ENCODE measurements around a stretch of chr22.

- RRBS = 80% methylated on average over 1 of the region's 8 CpGs
Observed at GRCh38 chr22:40022798-40023466, 28.2 kb downstream of the FAM83F start.

DNA sequence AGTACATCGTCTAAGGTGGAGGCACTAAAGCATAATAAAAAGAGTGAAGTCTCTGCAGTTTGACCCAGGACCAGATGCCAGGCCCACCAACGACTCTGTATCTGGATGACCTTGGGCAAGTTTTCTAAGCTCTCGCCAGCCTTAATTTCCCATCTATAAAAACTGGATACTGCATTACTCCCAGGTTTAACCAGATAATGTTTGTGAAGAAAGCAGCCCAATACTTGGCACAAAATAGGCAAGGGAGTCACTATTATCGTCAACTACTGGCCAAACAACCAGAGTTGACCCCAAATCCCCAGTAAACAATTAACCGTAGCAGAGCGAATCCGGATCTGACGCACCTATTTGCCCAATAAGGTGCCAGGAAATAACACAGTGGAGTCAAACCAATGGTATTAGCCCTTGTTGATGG lies 49.1 kb downstream of the FAM83F start:
- RRBS = no CpG with 5 or more reads among the region's 8 CpGs

DNA sequence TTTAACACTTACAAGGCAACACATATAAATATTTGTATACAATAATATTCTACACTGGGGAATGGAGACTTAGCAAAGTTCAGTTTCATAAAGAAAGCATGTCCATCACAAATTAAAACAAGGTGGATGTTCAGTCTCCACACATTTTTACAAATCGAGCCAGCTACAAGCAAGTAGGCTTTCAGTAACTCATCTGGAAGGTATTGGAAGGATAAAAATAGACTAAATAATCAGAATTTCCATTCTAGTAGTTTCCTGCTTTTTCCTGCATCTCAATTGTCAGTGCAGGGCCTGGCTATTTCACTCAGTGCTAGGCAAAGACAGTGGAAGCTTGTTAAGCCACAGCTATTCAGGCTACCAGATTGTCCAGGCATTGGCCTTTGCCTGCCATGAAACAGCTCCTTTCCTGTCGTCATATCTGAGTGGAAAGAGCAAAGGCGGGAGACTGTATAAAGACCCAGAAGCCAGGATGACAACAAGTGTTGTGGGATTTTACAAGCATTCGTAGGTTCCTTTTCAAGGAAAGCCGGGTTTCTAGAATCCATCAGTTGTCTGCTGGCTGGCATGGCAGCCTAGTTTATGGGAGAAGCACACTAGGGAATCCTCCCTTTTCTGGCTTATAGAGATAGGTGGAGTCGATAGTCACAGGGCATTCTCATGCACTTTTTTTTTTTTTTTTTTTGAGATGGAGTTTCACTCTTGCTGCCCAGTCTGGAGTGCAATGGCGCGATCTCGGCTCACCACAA lies 2.1 kb upstream of the TNRC6B start:
- RRBS = no CpG with 5 or more reads among the region's 9 CpGs

GRCh38 chr22:40190507-40190942 lies 12.8 kb downstream of the TNRC6B start:
- RRBS = no CpG with 5 or more reads among the region's 3 CpGs

DNA sequence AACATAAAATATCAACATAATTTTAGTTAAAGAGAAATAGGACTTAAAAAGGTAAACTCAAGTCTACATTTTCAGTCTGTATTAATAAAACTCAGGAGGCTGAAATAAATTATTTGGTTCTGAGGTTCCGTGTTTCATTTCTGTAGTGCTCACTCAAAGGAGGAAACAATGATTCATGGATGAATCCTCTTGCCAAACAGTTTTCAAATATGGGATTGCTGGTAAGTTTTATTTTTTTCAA lies 69.4 kb upstream of the ADSL start:
- RRBS = no CpG with 5 or more reads among the region's 1 CpG

- RRBS = no CpG with 5 or more reads among the region's 7 CpGs
Observed at GRCh38 chr22:40367300-40367804, 3.0 kb upstream of the SGSM3 start.

- RRBS = no CpG with 5 or more reads among the region's 14 CpGs
Observed at GRCh38 chr22:40462937-40463761, 92.8 kb downstream of the SGSM3 start.

GRCh38 chr22:40543627-40544227 lies 92.8 kb downstream of the MRTFA start:
- RRBS = no CpG with 5 or more reads among the region's 3 CpGs

DNA sequence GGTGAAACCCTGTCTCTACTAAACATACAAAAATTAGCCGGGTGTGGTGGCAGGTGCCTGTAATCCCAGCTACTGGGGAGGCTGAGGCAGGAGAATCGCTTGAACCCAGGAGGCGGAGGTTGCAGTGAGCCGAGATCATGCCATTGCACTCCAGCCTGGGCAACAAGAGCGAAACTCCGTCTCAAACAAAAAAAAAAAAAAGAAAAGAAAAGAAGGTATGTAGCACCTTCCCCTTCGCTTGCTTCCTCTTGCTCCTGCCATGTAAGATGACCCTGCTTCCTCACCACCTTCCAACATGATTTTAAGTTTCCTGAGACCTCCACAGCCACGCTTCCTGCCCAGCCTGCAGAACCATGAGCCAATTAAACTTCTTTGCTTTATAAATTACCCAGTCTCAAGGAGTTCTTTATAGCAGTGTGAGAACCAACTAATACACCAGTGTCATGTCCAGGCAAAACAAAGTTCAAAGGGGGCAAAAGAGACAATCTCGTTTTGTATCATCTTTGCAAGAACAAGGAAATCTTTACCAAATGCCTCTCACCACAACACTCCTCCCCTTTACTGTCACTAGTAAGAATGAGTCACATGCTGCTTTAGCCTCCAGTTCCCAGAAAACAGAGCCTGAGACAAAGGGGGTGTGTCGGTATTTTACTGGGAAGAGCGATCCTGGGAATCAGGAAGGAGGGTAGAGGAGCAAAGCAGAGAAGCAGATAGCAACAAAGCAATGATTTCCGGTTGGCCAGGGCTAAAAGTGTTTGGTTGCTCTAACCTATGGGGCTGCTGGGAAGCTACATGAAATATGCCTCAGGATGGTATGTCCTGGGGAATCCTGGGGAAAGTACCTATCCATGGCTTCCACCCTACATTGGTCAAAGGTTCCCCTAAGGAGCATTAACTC lies 10.5 kb upstream of the MCHR1 start:
- RRBS = no CpG with 5 or more reads among the region's 12 CpGs

- RRBS = no CpG with 5 or more reads among the region's 1 CpG
Observed at GRCh38 chr22:40746720-40747195, 67.5 kb downstream of the MCHR1 start.

DNA sequence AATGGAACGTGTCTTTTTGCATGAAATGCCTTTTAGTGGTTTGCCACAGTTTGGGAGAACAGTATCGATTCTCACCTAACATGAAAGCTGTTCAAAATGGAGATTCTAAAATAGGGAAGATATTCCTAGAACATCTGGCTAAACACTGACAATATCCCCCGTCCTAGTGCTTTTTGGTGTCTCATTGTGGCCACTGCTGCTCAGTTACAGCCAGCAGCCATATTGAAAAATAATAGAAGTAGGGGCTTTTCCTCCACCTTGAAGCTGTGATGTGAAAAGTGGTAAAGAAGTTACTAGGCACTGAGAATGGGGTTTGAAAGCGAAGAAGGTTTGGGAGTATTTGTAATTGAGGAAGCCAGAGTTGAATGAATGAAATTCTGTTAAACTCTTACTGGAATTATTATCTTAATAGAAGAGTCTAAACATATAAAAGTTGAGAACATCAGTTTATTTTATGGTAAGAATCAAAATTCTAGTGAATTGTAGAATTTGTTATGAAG lies 1.1 kb downstream of the RBX1 start:
- RRBS = no CpG with 5 or more reads among the region's 4 CpGs

GRCh38 chr22:41160431-41160848 lies 44.7 kb upstream of the L3MBTL2 start:
- RRBS = no CpG with 5 or more reads among the region's 8 CpGs

- RRBS = no CpG with 5 or more reads among the region's 7 CpGs
Observed at GRCh38 chr22:41180563-41181372, 24.3 kb upstream of the L3MBTL2 start.

- RRBS = no CpG with 5 or more reads among the region's 17 CpGs
Observed at GRCh38 chr22:41229946-41230514, 10.7 kb downstream of the CHADL start.

GRCh38 chr22:41237281-41238269 lies 3.2 kb downstream of the CHADL start:
- RRBS = 2% methylated on average over 27 of the region's 94 CpGs

DNA sequence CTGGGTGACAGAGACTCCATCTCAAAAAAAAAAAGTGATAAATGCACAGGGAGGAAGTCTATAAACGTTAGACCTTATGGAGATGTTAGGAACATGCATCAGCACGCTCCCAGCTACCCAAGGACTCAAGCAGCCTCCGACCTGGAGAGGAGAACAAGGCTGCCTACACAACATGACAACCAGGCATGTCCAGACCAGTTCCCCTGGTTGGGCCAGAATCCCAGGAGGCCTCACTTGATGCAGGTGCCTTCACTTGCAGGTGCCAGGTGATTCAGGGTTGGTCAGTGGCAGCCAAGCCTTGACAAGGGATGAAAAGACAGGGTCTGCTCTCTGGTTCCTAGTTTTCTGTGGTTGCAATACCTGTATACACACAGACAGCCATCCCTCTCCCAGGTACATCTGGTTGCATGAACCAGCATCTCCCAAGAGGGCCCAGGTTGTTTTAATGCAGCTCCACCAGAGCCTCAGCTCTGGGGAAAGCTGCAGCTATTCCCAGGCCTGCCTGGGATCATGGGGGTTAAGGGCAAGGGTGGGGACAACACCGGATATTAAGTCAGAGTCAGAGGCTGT lies 5.8 kb downstream of the RANGAP1 start:
- RRBS = no CpG with 5 or more reads among the region's 4 CpGs

DNA sequence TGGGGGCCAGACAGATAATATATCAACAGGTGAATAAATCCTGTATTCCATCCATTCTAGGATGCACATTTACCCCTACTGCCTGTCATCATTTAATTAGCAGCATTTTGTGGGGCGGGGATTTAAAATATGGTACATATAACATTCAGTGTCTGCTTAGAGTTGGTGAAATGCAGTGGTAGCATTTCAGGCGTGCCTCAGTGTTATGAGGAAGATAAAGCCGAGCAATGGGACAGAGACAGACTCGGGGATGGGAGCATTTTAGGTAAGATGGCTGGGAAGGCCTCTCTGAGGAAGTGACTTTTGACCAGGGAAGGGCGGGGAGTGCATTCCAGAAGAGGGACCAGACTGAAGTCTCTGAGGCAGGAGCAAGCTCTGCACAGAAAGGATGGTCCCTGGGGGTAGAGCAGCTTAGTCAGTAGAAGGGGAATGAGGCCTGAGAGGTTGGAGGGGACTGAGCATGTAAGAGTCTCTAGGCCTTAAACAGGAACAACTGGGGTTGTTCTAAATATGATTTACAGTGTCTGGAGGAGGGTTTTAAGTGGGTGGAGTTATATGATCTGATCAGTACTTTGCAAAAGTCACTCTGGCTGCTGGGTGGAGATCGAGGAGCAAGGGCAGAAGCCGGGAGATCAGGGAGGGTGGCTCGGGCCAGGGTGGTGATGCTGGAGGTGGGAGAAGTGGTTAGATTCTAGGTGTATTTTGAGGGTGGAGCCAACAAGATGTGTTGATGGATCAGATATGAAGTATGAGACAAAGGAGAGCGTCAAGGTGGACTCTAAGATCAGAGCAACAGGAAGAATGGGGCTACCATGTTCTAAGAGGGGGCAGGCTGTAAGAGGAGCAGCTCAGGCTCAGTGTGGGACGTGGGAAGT lies 31.7 kb upstream of the TEF start:
- RRBS = no CpG with 5 or more reads among the region's 10 CpGs

- RRBS = no CpG with 5 or more reads among the region's 5 CpGs
Observed at GRCh38 chr22:41375017-41375437, 6.7 kb upstream of the TEF start.

DNA sequence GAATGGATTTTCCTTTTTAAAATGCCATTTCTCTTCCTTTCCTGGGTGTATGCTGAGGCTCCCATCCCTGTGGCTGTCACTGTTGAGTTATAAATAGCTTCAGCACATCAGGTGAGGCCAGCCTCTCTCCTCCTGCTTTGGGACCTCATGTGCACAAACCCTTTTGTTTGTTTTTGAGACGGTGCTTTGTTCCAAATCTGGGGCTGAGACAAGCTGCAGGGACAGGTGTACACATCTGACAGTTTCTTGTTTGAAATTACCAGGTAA lies 1.4 kb downstream of the TEF start:
- RRBS = no CpG with 5 or more reads among the region's 1 CpG

- RRBS = no CpG with 5 or more reads among the region's 14 CpGs
Observed at GRCh38 chr22:41387107-41387913, 5.6 kb downstream of the TEF start.